Bile duct (tissue), 1 donor: ENCODE data around the genes NNT and HCN1.

- PRO-cap = bidirectional peak, plus-strand start at chr5:43602535, minus-strand start at chr5:43602556; bidirectional peak, plus-strand start at chr5:43602723, minus-strand start at chr5:43602603; bidirectional peak, plus-strand start at chr5:43603186, minus-strand start at chr5:43603104
These were observed at the start of gene NNT for GRCh38 chr5:43602263-43603406. Gene NNT (plus strand): TSS chr5:43603180.

GRCh38 chr5:43613274-43613708 is 10.3 kb downstream of the NNT start:
- PRO-cap = no peak

DNA sequence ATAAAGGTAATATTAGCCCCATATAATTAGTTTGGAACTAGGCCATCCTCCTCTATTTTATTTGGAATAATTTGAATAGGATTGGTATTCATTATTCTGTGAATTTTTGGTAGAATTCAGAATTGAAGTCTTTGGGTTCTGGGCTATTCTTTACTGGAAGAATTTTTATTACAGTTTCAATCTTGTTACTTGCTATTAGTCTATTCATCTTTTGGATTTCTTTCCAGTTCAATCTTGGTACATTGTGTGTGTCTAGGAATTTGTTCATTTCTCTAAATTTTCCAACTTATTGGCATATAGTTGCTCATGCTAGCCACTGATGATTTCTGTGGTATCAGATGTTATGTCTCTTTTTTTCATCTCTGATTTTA is 317.8 kb downstream of the NNT start:
- PRO-cap = no peak

- PRO-cap = no peak
These were observed 4.2 kb downstream of the MRPS30 start for GRCh38 chr5:44813002-44813349.

- PRO-cap = no peak
These were observed at the start of gene HCN1 for GRCh38 chr5:45695963-45696768. Gene HCN1 (minus strand): TSS chr5:45696380.

DNA sequence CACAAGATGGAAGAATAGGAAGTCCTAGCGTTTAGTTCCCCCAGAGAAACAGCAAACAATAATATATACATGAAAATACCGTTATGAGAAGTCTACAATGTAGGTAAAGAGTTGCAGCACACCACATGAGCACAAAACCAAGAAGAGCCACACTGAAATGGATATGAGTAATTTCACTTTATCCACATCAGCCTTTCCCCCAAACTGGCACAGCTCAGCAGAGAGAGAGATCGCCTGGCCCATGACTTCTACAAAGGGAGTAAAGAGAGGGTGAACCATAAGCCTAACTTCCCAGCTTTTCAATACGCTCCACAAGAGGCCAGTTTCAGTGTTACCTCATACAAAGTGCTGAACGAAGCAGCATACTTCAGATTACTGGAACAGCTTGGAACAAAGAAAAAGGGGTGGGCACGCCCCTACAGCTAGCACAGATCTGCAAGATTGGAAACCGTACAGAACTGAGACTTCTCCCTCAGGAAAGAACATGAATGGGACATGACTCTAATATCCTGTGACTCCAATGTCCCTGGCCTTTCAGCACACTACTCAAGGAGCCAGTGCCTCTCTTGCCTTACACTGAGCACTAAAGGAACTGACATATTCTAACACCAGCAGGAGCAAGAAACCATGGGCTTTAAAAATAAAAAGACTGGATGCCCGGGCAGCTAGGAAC is 75.3 kb downstream of the EMB start:
- PRO-cap = no peak

- PRO-cap = no peak
These were observed 72.9 kb upstream of the PARP8 start for GRCh38 chr5:50593495-50593926.

DNA sequence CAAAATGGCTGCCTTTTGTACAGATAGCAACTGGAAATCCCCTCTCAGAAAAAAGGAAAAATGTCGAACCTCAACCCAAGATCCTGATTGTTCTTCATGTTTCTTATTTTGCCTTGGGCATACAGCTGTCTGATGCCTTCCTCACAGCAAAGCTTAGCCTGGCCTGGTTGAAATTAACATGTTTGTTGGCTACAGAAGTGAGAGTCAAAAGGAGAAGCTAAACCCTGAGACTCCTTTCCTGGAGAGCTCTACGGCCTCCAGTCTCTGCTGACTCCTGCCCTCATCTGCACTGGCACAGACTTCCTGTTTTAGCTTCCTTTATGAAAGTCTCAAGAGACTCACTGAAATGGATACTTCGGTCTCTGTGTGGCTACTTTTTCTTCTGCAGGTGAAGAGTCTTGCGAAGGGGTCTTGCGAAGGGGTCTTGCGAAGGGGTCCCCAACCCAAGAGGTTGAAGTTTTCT is 186.7 kb downstream of the PARP8 start:
- PRO-cap = no peak

DNA sequence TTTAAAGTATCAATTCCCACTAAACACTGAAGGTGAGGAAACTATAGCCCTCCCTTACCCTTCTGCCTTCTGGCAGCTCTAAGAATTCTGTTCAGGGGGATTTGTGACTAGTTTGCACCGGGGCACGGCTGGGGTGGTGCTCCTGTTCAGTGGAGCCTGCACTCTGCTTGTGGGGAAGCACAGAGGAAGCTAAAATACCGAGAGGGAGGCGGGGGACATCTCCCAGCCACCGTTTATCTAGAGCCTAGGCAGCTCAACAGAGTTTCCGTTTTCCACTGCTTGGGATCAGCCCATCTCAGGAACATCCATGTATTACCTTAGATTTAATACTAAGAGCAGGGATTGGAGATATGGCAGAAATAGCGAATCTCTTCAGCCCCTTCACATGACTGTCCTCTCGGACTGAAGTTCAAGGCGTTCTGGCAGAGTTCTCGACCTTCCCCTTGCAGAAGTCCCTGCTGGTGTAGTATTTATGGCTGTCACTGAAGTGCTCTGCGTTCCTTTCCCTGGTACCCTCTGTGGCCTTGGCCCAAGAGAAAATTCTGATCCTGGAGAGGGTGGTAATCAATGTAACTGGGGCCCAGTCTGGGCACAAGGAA is 5.5 kb downstream of the ISL1 start:
- PRO-cap = unidirectional peak, minus-strand start at position 165 of the sequence

GRCh38 chr5:52804321-52805362 is 16.9 kb downstream of the ITGA1 start:
- PRO-cap = no peak

GRCh38 chr5:52834046-52834618 is 46.4 kb downstream of the ITGA1 start:
- PRO-cap = no peak

GRCh38 chr5:52849536-52849972 is 61.8 kb downstream of the ITGA1 start:
- PRO-cap = no peak

- PRO-cap = no peak
These were observed 71.8 kb downstream of the ITGA1 start for GRCh38 chr5:52859412-52859922.

DNA sequence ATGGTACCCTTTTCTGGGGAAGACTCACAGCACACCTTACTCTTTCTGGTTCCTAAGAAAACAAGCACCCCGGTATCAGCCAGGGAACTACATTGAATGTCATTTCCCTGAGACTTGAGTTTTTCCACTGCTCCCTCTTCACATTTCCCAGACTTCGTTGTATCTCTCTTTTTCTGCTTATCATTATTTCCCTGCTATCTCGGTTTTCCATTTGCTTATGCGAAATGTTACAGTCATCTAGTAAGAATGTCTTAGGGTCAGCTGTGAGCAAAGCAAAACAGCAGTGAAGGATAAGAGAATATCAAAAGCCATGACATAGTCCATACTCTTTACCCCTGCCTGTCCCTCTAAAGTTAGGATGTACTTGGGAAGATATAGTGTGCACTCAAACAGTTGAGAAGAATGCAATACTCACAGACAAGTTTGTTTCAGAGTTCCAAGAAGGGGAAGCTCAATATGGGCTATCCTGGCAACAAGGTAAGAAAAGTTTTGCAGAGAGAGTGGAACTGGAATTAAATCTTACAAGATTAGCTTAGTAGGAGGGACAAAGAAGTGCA is 88.8 kb downstream of the ITGA1 start:
- PRO-cap = no peak

DNA sequence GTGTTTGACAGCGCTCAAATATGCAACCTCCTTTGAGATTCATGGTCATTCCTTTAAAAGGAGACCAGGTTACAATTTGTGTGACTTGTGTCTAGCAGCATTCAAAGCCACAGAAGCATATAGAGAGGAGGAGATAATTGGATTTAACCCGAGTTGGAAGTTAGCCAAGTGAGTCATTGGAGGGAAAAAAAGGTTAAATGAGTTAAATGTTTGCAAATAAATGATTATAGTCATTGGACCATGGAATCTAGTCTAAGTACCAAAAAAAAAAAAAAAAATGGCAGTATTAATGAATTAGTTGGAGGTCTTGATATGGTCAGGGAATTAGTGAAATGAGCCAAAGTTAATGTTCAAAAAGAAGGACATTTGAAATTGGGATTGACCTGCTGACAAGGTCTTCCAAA is 91.0 kb downstream of the ITGA1 start:
- PRO-cap = no peak

GRCh38 chr5:52881668-52882134 is 94.0 kb downstream of the ITGA1 start:
- PRO-cap = no peak

GRCh38 chr5:53031590-53032266 is 42.6 kb downstream of the ITGA2 start:
- PRO-cap = no peak

DNA sequence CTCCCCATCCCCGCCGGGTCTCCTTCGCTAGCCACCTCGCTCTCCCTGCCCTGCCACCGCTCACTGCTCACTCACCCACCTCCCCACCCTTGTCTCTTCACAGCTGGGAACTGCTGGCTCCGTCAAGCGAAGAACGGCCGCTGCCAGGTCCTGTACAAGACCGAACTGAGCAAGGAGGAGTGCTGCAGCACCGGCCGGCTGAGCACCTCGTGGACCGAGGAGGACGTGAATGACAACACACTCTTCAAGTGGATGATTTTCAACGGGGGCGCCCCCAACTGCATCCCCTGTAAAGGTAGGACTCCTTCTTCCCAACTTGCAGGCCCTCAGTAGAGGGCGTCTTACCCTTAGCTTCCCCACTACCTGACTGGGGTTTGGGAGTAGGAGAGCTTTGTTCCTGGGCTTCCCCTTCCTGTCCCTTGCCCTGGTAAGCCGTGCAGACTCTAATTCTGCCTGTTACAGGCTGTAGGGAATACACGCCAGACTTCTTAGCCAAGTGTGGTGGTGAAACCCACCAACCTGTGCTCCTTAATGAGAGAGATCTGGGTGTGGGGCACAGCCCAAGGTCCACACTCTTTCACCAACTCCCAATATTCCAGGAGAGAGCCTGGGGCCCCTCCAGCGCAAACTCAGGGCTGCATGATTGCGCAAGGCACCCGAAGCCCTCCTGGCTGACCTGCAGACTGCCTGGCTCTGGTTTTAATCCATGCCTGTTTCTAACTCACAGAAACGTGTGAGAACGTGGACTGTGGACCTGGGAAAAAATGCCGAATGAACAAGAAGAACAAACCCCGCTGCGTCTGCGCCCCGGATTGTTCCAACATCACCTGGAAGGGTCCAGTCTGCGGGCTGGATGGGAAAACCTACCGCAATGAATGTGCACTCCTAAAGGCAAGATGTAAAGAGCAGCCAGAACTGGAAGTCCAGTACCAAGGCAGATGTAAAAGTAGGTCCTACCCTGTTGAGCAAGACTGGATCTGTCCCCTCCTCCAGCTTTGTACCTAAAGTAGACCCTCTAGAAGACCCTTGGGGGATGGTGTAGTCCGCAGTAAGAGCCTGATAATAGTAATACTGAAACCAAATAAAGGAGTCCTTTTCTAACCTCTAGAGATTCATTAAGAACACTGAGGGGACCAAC is 2.7 kb downstream of the FST start:
- PRO-cap = unidirectional peak, minus-strand start at position 369 of the sequence

- PRO-cap = no peak
These were observed 5.6 kb downstream of the FST start for GRCh38 chr5:53485789-53486660.

DNA sequence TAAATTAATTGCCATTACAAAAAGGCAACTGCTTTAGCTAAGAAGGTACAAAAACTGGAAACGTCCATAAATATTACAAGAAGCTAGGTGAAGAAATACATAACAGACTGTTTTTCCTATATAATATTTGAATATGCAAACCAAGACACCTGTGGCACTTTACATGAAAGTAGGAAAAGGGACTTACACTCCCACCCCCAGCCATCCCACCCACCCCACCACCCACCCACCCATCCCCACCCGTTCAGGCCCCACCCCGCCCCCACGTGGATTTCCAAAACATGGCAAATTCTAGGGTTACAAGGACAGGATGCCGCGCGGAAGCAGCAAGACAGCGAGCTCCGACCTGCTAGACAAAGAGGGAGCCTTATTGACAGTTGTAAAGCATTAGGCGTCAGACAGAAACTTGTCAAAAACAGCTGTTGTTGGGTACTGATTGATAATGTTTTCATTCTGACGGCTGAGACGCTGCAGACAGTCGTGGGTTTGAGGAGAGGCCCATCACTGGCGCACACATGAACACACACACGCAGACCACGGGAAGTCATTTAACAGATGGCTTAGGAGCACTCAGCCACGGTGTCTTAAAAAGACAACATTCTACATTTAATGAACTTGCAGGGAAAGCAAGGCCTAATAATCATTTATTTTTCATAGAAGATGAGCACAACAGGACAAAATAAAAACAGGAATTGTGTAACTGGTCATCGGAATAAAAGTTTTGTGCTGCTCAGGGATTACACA is 323.9 kb downstream of the NDUFS4 start:
- PRO-cap = no peak